Rectum (tissue), 1 donor: ENCODE data around the gene SOHLH2.

- PRO-cap: no peak
These were observed 35.8 kb downstream of the N4BP2L2 start for GRCh38 chr13:32502627-32503303.

DNA sequence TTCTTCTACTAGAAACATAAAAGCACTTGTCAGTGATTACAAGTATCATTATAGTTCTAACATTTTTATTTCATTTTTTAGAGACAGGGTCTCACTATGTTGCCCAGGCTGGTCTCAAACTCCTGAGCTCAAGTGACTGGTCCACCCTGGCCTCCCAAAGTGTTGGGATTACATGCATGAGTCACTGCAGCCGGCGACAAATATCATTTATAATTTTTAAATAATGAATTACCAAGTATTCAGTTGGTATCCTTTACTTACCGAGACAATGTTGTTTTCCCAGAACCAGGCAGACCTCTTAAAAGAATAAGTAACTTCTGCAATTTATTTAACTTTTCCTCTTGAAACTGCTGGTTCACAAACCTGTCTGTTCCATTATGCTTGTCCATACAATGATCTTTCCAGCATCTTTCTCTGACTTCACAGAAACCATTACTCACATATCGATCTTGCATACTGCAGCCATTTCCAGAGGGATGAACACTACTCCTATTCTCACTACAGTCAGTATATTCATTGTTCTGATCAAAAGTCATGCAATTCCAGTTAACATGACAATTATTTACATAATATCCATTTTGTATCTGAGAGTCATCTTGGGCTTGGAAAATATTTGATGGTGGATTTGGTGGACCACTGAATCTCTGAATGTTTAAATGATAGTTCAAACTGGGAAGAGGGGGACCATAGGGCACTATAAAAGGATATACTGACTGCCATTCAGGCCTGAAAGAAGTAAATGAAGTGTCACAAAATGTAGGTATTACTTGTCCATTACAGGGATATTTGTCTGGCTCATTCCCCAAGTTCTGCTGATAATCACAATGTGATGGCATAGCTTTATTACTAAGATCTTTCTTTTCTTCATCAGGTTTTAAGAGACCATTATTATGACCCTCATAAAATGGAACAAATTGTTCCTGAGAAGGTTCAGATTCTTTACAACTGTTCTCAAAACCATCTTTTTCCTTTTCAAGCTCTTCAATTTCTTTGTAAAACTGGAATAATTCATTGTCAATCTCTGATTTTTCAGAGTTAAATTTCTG lies 2.8 kb downstream of the N4BP2L2 start:
- PRO-cap: no peak

DNA sequence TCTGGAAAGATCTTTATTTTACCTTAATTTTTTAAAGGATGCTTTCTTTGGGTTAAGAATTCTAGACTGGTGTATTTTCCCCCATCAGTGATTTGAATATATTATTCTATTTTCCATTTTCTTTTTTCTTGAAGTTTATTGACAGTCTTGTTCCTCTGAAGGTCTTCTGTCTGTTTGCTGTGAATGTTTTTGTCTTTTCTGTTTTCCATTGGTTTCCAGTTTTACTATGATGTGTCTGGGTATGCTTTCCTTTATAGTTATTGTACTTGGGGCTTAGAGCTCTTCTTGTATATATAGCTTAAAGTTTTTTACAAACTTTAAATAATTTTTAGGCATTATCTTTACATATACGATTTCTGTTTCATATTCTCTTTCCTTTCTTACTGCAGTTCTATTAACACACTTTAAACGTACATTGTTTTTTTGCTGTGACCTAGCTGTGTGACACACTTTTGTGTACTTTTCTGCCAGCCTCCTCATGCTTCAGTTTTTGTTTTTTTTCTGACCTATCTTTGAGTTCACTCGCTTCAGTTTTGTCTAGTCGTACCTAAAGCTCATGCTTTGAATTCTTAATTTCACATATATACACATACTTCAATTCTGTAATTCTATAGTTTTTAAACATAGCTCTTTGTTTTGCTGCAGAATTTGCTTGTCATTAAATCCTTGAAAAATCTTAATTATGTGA lies 150.2 kb downstream of the PDS5B start:
- PRO-cap: no peak

DNA sequence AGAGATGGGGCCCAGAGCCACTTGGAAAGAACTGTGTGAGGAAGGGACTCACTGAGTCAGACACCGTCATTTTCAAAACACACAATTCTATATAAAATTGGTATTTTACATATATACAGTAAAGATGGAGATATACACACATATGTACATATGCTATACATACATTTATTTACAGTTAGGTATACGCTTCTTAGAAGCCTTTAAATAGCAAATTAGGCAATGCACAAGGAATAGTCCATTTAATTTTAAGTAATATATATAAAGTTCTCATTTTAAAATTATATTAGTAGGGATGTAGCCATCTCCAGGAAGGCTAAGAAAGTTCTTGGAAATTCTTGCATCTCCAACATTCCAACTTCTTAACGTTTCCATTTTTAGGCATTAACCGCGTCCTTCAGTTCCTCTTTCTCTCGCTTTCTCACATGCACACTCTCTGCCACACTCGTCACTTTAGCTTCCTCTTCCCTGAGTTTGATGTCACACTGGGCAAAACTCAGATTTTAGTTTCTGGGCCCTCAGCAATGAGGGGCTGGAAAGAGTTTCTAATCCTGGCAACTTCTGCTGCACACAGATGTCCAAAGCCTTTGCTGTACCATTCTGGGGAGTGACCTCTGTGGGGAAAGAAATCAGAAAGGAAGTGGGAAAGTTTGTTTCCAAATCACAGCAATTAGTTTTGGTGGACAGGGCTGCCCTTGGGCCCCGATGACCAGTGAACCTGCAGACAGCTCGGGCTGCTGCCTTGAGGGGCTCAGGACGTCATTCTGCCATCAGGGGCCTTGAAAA lies 89.1 kb downstream of the KL start:
- PRO-cap: no peak

GRCh38 chr13:33123305-33124117 lies 107.3 kb downstream of the KL start:
- PRO-cap: no peak

DNA sequence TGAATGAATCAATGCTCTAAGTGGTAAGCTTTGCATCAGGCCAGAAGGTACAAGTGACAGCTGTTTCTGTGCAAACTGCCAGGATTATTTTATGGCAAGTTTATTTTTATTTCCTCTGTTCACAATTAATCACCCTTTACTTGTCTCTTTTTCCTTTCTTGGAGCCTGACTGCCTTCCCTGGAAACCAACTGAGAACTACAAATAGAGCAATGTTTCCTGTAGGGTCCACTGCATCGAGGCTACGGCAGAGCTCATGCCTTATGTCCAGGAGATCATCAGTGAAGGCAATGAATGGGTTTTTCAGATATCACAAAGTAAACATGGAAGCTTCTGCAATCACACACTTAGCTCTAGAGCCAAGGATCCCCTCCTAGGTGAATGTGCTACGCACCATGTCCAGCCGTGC lies 110.8 kb downstream of the KL start:
- PRO-cap: no peak

- PRO-cap: no peak
These were observed 88.1 kb downstream of the STARD13 start for GRCh38 chr13:33197264-33198097.

- PRO-cap: bidirectional peak, plus-strand start at chr13:33285156, minus-strand start at chr13:33285024
These were observed 677 bp downstream of the STARD13 start for GRCh38 chr13:33284754-33285401.

DNA sequence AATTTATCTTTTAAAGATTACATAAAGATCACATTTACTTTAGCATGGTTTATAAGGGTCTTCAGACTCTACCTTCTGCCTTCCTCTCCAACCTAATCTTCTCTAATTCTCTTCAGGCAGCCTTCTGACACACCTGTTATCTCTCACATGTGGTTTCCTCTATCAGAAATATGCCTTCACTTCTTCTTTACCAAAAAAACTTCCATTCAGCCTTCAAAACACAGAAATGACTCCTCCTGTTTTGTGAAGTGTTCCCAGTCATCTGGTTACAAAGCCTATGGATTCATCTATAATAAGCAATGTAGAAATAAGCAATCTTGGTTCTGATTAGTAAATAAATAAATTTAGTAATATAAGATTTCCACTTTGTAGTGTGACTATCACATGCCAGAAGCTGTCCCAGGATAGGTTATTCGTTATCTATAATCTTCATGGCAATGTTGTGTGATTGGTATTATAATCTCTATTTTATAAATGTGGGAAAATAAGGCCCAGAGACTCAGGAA lies 30.6 kb upstream of the STARD13 start:
- PRO-cap: no peak

DNA sequence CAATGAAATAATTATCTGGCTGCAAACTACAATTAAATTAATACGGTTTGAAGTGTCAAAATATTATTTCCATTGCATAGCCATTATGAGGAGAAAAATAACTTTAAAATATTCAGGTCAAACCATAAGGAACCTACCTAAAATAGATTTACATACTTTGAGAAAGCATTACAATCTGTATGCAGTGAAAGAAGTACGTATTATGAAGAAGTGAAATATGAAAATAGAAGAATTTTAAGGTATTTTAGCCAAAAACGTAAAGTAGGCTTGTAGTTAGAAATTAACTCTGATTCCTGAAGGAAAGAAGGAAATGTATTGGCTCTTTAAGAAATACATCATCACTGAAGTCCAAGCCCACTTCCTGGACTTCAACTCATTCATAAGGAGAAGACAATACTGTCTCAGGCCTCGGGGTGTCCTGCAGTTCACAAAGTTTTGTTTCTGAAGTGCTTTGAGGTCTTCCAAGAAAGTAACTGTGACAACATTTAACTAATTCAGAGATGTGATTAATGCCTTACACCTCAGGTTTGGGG lies 65.6 kb upstream of the STARD13 start:
- PRO-cap: bidirectional peak, plus-strand start at position 411 of the sequence, minus-strand start at position 295 of the sequence

DNA sequence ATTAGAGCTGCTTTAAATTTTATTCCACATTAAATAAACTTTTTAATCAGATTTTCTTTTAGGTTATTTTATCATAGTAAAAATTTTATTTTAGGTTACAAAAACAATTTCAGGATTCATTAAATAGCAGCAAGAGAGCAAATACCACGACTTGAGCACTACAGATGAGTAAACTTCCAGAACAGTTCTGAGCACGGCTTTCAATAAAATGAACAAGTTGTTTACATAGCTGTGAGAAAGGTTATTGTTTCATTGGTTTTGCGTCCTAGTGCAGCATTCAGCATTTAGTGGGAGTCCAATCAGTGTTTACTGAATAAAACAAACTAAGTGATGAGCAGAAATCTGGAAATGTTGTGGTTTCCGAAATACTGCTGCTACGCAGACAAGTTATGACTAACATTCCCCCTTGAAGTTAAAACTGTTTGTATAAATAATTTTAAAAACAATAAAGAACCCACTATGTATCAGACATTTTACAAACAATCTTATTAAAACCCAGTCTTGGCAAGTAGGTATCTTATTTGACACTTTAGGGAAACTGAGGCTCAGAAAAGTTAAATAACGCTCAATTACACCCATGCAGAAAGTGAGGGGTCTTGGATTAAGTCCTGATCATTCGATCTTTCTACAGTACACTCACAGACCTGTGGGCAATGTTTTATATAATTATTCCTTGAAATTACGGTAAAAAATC lies 251.5 kb upstream of the STARD13 start:
- PRO-cap: no peak

GRCh38 chr13:33543487-33543930 lies 258.0 kb upstream of the STARD13 start:
- PRO-cap: no peak

- PRO-cap: no peak
These were observed 119.8 kb downstream of the RFC3 start for GRCh38 chr13:33937757-33938212.

- PRO-cap: unidirectional peak, minus-strand start at chr13:34157205
These were observed 339.0 kb downstream of the RFC3 start for GRCh38 chr13:34156684-34157617.

DNA sequence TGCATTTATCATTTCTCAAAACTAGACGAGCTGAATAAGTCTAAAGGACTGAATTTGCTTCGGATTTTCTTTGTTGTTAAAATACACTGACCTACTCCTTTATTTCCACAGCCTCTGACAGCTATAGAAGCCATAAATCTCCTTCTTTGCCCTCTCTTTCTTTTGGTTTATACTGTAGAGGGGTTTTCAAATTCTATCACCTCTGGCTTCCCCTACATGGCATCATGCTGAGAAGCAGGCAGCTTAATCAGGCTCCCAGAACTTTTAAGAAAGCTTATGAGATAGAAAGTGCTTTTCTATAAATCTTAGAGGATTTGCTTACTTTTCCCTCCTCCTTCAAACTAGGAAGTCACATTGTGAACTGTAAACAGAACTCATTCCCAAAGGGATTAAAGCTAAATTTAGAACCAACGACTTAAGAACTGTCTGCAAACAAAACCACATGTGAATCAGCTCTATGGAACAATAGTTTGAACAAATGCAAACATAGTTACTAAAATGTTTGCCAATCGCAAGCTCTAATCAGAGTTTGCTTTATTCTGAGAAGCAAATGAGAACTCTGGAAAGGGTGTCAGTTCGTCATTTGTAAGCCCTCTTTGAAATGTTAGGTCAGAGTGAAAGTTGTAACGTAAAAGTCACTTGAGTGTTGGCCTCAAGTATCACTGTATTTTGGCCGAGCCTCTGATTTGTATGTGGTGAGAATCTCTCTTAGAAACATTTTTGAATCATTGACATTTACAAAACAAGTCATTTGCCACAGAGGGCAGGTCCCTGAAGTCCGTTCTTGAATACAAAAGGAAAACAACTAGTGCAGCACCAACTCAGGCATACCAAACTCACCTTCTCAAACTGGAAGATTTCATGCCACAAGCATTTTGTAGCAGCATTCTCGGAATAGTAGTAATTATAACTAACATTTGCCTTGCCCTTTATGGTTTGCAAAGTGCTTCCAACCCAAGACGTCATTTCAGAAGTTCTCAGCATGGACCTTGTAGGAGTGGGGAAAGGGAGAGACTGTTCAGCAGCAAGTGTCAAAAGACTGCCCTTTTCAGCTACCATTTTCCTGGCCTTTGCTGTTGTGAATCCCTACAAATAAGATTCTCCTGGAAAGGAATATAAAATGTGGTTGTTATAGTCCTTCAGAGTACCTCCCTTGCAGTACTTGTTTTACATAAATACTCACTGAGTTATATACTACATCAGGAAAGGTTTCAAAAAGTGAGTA lies 344.3 kb downstream of the RFC3 start:
- PRO-cap: bidirectional peak, plus-strand start at position 413 of the sequence, minus-strand start at position 266 of the sequence

GRCh38 chr13:35351992-35352585 lies 124.4 kb downstream of the MAB21L1 start:
- PRO-cap: no peak

DNA sequence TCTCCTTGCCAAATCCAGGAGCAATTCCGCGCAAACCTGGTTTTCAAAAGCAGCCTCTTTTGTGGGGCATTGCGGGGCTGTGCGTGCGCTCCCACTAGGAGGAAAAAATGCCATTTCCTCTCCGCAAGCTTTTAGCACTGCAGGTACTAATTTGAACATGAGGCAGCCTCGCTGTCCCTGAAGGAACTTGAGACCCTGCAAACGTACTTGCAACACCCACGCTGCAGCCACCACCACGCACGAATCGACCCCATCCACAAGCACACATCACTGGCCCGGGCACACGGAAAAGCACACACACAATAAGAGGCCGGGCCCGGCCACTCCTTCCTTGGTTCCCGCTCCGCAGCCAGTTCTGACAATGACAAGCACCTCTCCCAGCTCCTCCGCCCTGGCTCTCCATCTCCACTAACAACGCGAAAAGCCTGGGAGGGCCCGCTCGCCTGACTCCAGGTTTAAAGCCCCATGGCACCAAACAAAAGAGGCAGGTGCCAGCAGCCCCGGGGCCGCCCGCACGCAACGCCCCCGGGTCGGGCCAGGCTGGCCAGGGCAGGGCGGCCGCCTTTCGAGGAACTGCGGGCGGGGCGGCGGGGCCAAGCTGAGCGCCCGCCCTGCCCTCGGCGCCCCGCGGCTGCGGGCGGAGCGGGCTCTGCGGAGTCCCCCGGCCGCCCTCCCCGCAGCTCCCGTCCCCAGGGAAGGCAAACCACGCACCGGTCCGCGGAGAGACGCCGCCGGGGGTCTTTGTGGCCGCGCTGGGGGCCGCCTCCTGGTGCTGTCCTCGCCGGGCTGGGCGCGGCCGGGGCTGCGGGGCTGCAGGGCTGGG lies 568 bp downstream of the DCLK1 start:
- PRO-cap: no peak

DNA sequence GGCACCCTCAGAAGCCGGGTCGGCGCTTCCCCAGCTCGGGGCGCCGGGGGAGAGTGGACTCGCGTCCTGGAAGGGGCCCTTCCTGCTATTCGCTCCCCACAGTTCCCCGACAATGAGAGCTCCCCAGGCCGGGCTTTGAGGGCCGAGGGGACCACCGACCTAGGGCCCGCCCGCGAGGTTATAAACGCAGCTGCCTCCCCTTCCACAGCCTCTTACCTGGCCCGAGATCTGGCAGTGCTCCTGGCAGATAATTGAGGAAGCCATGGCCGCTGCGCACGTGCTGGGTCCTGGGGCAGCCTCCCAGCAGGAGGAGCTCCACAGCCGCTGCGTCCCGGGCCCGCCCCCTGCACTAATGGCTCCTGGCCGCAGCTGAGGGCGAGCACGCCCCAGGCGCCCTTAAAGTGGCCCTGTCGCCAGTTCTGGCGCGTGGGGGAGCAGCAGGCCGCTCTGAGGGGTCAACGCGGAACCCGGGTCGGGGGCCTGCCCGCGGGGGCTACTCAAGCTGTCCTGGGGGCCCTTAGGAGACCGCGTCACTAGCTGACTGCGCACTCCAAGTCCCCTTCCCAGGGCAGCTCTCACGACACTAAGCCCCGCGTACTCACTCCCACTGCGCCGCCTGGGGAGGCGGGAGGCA lies at the start of gene SOHLH2:
Gene SOHLH2, minus strand, starts transcription at position 294 of the 634 bp plus-strand sequence.
- PRO-cap: no peak

- PRO-cap: no peak
These were observed 17.1 kb upstream of the SPART start for GRCh38 chr13:36363216-36363769.

GRCh38 chr13:37934843-37935088 lies 65.2 kb upstream of the TRPC4 start:
- PRO-cap: no peak